A375 (cell line): ENCODE results near the genes EDN3, PHACTR3 and OSBPL2.

- RAMPAGE, long total RNA, result no peak
These were observed 3.0 kb upstream of the ZNF831 start for GRCh38 chr20:59160745-59160976.

DNA sequence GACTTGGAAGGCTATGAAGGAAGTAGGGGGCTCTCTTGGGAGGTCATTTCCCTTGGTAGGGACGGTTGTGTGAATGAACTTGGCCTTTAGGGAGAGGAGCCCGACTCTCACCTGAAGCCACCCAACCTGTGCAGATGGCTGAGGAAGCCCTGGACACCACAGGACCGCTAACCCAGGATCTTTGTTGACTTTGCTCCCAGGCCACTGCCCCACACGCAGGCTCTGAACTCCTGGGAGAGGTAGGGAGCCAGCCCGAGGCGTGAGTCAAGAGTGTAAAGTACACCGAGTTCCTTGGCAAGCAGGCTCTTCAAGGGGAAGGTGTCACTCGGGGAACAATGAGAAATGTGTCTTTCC is 609 bp upstream of the EDN3 start:
- RAMPAGE, long total RNA, result no peak

DNA sequence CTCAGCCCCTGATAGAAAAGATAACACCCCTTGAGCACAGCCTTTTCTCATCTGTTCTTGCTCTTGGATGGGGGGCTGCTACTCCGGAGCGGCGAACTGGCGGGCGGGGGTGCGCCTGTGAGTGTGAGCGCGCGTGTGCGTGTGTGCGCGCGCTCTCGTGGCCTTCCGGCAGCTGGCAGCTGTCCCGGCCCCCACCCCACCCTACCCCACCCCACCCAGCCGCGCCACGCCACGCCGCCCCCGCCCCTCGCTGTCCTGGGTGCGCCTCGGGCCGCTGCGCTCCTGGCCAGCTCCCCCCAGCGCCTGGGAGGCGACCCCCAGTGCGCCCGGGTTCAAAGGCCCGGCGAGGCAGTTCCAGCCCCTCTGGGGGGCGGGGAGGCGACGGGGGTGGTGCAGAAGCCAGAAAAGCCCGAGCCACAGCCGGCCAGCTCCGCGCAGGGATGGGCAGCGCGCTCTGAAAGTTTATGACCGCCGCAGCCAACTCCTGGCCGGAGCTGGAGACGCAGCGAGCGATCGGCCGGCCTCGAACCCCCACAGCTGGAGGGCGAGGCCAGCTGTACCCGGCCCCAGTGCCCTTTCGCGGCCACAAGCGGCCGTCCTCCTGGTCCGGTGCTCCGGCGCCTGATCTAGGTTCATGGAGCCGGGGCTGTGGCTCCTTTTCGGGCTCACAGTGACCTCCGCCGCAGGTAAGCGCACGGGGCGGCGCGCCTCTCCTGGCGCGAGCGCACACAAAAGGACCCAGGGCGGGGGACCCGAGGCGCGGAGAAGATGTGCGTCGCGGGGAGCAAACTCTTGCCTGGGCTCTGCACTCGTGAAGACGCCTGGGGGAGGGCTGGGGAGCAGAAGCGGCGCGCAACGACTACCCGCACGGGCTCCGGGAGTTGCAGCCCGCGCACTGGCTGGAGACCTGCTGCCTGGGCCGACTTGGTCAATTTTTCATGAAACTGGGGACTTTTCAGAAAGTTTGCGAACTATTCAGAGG is at the start of gene EDN3:
TSS of gene EDN3 (plus strand) at position 433 of the 982 bp plus-strand sequence.
- RAMPAGE, long total RNA, result no peak

DNA sequence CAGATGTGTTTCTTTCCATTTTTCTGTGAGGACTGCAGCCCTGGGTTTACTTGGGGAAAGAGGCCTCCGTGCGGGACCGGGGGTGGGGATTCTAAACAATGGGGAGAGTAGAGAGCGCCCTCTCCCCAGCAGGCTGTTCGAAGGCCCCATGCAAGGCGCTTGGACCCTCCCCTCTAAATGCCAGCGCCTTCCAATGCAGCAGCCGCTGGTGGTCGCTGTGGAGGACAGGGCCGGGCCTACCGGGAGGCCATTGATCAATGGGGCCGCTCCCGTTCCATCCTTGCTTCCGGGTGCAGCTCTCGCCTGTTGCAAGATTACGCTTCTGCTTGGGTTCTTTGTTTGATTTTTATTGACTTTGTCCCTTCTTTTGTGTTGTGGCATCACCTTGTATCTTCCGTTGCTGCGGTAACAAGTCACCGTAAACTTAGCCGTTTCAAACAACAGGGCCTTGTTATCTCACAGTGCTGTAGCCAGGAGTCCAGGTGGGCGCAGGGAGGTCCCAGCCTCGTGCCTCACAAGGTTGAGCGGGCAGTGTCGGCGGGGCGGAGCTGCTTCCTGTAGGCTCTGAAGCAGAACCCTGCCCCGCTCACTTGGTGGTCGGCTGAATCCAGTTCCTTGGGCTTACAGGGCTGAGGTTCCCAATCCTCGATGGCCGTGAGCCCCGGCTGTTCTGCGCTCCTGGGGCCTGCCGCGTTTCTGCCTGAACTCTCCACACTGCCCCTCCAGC is 134.6 kb upstream of the PHACTR3 start:
- RAMPAGE, long total RNA, result no peak

GRCh38 chr20:59603711-59604576 is at the start of gene PHACTR3:
TSS of gene PHACTR3 (plus strand) at chr20:59604540.
- RAMPAGE, long total RNA, result no peak

DNA sequence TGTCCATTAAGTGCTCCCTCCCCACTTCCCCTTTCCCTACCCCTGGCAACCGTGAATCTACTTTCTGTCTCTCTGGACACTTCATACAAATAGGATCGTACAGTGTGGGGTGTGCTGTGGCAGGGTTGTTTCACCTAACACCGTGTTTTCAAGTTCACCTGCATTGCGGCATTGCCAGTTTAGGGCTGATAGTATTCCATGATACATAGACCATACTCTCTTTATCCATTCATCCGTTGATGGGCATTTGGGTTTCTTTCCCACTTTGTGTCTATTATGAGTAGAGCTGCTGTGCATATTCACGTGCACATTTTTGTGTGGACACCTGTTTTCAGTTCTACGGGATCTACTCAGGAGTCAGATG is 118.9 kb downstream of the PHACTR3 start:
- RAMPAGE, long total RNA, result no peak

DNA sequence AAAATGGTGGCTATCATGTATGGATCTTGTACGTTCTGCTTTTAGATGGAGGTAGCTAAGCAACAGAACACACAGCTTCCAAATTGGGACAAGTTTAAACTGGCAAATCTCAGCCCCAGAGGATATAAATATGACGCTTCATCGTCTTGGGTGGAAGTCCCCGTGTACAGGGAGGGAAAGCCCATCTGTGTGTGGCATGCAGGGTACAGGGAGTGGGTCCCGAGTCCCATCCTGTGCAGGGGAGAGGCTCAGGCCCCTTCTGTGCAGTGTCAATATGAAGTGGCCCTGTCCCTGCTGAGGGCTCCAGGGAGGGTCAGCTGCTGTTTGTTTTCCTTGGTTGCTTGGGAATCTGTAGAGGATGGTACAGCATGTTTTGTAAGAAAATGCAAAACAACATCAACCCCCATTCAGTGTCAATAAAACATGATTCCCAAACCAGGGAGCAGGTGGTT is 113.0 kb downstream of the SYCP2 start:
- RAMPAGE, long total RNA, result no peak

DNA sequence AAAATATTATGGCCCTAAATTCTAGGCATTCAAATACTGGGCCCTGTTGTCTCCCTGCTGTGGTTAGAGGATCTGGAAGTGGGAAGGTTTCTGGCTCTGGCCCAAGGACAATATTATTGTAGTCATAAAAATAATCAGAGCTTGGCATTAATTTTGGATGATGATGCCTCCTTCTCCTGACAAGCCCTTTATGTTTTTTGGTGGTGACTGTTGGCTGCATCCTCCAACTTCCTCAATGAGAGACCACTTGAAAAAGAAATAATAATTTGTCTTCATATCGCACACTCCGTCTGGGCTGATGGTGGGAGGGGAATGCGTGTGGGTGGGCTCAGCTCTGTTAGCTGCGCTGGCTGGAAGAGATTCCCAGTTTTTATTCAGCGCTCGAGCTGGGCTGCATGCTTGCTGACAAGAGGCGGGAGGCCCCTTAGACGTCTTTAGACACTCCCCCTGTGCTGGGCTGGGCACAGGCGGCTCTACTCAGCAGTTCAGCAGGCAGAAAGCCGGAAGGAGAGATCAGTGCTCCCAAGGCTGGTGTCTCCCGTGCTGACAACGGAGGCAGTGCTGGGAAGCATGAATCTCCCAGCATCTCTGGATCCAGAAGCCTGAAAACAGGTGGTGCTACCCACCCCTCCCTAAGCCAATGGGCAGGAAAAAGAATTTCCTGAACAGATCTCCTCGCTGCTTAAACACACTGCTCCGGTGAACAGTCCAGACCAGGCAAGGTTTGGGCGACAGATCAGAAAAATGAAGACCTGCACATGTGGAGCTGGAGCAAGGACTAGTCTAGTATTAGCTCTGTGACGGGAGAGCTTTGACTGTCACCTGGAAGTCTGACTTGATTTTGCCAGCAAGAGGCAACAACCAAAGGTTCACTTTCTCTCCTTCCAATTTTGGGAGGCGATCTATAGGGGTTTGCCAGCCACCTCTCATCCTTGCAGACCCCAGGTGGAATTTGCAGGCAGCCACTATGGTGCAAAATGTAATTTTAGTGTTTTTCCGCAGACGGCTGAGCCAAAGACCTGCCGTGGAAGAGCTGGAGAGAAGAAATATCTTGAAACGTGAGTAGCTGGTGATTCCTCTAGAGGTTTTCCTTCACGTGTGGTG is 97.6 kb downstream of the SYCP2 start:
- RAMPAGE, long total RNA, result no peak

GRCh38 chr20:59977306-59977612 is 19.0 kb downstream of the CDH26 start:
- RAMPAGE, long total RNA, result no peak

DNA sequence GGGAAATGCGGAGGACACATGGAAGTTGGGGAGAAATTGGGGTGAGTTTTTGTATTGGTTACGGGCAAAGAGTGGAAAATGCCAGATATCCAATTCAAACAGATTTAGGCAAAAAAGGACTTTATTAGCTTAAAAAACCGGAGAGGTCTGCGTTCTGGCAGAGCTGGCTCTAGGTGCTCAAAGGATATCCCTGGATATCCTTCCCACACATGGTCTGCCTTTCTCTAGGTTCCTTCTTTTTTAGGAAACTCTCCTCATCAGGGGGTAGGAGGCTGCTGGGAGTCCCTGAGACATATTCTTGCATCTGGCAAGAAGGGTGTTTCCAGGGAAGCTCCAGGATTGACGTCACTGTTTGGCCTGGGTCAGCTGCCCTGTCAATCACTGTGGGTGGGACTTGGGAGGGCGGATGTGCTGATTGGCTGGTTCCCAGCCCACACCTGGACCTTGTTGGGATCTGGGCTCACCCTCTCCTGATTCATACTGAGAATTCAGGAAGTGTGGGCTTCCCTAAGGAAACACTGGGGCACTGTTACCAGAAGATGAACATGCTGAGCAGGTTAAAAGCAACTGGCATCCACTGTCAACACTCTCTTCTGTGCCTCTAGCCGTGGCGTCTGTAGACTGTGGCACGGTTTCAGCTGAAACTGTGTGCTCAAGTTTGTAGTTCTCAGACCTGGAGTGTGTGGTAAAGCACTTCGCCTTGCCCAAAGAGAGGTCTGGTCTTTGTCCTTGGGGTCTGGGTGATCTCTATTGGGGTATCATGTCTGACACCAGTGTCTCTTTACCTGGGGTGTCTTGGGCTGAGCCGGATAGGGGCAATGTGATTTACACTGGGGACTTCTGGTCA is 36.4 kb downstream of the CDH26 start:
- RAMPAGE, long total RNA, result no peak

DNA sequence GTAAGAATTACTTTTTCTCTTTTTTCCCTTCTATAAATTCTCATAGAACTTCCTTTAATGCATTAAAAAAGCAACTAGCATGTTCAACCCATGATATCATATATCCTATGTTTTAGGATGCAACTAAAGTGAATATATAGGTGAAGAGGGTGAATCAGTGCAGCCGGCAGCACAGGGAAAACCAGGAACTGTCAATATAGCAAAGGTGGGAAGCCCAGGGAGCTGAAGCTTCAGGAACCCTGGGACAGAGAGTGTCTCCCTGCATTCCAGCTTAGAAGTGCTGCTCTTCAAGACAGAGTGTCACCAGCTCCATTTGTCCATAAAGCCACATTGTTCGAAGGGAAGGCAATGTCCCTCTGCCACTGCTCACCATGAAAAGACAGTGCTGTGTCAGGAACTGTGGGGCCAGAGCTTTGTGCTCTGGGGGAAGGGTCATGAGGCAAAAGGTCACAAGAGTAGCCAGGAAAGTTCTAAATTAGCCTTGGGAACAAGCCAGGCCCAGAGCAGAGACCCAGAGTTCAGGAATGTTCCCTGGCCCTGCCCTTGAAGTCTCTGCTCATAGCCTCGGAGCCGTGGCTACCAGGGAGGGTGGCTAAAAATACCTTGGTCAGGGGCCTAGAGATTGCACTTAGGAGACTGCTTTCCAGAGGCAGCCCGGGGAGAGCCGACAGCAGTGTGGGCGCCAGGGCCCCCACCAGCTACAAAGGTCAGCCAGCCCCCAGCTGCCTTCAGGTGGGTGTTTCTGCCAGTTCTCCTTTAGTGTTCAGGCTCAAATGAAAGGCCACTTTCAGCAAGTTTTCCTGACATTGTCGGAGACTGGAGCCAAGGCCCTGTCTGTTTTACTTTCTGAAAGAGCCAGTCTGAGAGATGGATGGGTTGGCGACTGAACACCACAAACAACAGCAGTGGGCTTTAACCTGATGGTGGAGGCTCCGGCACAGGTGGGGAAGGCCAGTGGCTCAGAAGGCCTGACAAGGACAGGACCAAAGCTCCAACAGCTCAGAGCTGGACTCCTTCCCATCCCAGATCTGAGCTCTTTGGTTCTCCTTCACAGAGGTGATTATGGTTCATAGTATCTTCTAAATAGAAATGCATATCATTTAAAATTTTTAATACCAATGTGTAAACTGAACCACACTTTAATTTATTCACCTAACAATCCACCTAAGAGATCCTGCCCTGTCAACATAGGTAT is 76.1 kb downstream of the CDH26 start:
- RAMPAGE, long total RNA, result no peak

DNA sequence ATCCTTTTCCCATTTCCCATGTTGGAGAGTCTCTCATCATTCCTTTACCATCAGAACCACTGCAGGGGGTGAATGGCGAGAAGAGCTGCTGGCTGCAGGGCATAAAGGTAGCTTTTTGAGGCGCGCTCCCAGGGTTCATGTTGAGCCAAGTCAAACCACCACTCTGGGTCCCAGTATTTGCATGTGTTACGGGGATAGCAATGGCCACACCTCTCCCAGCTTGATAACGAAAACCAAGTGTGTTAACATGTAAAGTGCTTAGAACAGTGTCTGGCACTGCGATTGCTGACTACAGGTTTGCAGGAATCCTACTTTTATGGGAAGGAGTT is 396.5 kb downstream of the CDH4 start:
- RAMPAGE, long total RNA, result no peak

DNA sequence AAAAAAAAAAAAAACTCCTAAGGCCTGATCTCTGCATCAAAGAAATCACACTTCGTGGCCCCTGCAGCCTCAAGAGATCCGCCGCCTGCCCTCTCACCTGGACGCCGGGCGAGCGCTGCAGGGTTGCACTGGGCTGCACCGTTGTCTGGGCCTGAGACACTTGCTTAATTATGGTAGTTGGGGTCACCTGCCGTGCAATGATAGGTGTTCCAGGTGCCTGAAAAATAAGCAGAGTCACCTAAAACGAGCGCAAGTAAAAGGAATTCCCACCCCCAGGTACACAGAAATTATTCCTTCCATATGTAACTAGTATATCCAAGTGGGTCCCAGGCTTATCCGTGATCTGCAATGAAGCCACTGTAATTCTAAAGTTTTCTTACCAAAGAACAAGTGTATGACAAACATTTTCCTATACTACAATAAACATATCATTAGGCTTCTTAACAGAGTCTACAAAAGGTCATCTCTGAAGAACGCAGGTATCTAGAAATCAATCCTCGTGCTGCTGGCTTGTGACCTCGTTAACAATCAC is 52.9 kb downstream of the TAF4 start:
- RAMPAGE, long total RNA, result no peak

GRCh38 chr20:62117474-62118322 is 4.6 kb upstream of the LSM14B start:
- RAMPAGE, long total RNA, result no peak

DNA sequence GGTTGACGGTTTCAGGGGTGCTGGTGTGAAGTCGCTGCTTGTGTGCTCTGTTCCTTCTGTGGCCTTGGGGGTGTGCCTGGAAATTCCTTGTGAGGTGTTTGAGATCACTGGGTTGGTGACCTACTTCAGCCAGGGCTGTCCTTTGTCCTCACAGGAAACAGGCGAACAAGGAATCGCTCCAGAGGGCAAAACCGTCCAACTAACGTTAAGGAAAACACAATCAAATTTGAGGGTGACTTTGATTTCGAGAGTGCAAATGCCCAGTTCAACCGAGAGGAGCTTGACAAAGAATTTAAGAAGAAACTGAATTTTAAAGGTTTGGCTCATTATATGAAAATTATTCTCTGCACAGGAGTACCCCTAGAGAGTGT is 8.1 kb downstream of the LSM14B start:
- RAMPAGE, long total RNA, result no peak

GRCh38 chr20:62135542-62136388 is 7.4 kb downstream of the PSMA7 start:
- RAMPAGE, long total RNA, result no peak

DNA sequence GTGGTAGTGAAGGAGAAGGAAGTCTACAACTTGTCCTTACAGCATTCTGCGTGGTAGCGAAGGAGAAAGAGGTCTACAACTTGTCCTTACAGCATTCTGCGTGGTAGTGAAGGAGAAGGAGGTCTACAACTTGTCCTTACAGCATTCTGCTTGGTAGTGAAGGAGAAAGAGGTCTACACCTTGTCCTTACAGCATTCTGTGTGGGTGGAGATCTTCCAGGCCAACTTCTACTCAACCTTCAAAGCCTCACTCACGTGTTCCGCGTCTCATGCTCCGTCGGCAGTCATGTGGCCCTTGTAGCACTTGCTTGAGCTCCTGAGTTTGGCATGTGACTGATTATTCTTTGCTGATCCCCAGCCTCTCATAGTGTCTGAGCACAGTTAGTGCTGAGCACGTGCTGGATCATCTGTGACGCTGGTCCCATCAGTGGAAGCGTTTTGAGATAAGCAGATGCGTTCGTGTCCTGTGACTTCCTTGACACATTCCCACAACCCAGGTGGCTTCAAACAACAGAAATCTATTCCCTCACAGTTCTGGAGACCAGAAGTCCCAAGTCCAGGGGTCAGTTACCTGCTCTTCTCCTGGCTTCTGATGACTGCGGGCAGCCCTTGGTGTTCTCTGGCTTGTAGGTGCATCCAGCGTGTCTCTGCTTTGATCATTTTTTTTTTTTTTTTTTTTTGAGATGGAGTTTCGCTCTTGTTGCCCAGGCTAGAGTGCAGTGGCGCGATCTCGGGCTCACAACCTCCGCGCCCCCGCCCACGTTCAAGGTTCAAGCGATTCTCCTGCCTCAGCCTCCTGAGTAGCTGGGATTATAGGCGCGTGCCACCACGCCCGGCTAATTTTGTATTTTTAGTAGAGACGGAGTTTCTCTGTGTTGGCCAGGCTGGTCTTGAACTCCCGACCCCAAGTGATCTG is 2.6 kb downstream of the SS18L1 start:
- RAMPAGE, long total RNA, result no peak

GRCh38 chr20:62161232-62161733 is 17.7 kb downstream of the SS18L1 start:
- RAMPAGE, long total RNA, result no peak

DNA sequence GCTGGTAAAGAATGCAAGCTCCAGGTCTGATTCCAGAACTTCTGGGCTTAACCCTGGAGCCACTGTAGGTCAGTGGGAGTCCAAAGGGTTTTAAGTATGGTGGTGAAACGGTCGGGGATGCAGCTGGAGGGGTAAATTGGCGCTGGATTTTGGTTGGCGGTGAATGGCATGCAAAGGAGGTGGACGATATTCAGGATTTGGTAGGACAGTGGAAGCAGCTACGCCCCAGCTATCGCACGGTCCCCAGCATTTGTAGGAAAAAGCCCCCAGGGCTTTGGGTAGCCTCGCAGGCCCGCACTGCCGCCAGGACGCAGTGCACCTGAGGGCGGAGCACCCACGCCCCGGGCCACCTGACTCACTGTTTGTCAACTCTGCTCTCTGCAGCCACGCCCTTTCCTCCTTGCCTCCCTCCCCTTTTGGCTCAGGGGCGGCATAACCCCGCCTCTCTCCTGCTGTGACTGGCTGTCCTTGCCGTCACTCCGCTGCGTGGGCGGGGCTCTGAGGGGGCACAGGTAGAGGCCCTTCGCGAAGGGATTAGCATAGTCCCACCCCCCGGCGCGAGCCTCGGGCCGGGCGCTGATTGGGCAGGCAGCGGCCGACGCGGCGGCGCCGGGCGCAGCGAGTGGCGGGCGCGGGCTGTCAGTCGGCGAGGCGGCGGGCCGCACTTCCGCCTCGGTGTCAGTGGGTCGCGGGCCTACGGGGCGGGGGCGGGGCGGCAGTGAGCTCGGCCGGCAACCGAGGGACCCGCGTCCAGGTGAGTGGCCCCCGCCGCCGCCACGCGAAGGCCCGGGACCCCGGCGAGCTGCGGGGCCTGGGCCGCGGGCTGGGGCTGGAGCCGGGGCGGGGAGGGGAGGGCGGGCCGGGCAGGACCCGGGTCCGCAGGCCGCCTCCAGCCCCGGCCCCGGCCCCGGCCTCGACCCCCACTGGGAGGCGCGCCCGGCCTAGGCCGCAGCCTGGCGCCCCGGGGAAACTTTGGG is at the start of gene OSBPL2:
TSS of gene OSBPL2 (plus strand) at position 678 of the 977 bp plus-strand sequence.
- RAMPAGE, long total RNA, result no peak

- RAMPAGE, long total RNA, result no peak
These were observed 17.0 kb downstream of the LAMA5 start for GRCh38 chr20:62349951-62350711.